ENCODE results near the gene ZNF730.

DNA sequence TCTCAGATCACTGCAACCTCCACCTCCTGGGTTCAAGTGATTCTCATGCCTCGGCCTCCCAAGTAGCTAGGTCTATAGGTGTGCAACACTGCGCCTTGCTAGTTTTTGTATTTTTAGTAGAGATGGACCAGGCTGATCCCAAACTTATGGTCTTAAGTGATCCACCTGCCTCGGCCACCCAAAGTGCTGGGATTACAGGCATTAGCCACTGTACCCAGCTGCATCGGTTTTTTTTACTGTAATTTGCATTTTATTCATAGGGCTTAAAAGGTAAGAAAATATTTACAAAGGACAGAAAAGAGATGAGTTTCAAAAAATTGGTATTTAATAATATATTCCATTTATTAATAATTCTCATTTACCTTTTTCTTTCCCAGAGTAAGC lies 6.2 kb upstream of the ZNF626 start:
- PRO-cap = no peak

- PRO-cap = no peak
Measured at GRCh38 chr19:20808695-20809272, 32.7 kb downstream of the ZNF66 start.

DNA sequence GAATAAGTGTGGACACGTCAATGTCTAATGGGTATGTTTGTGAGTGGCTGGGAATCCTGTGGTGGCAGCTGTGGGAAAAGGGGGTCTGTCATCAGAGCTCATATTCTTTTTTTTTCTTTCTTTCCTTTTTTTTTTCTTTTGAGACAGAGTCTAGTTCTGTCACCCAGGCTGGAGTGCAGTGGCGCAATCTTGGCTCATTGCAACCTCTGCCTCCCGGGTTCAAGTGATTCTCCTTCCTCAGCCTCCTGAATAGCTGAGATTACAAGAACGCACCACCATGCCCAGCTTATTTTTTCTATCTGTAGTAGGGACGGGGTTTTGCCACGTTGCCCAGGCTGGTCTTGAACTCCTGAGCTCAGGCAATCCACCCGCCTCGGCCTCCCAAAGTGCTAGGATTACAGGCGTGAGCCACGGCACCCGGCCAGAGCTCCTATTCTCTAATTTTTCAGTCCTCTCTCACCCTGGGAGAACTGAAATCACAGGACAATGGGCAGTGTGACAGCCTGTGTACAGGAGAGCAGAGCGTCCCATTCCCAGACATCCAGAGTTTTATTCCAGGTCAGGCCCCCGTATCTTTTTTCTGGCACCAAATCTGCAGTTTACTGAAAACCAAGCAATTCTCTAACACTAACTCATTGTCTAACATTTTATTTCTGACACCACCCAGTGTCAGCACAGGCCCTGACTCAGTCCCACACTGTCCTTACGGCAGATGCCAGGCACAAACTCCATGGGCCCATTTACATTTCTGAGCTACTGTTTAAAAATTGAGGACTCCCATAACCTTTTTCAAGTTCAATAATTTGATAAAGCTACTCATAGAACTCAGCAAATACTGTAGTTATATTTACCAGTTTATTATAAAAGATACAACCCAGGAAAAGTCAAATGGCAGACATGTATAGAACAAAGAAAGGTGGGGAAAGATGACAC lies 6.8 kb downstream of the ZNF708 start:
- PRO-cap = no peak

- PRO-cap = no peak
Measured at GRCh38 chr19:22427119-22427385, 4.9 kb upstream of the ZNF98 start.

DNA sequence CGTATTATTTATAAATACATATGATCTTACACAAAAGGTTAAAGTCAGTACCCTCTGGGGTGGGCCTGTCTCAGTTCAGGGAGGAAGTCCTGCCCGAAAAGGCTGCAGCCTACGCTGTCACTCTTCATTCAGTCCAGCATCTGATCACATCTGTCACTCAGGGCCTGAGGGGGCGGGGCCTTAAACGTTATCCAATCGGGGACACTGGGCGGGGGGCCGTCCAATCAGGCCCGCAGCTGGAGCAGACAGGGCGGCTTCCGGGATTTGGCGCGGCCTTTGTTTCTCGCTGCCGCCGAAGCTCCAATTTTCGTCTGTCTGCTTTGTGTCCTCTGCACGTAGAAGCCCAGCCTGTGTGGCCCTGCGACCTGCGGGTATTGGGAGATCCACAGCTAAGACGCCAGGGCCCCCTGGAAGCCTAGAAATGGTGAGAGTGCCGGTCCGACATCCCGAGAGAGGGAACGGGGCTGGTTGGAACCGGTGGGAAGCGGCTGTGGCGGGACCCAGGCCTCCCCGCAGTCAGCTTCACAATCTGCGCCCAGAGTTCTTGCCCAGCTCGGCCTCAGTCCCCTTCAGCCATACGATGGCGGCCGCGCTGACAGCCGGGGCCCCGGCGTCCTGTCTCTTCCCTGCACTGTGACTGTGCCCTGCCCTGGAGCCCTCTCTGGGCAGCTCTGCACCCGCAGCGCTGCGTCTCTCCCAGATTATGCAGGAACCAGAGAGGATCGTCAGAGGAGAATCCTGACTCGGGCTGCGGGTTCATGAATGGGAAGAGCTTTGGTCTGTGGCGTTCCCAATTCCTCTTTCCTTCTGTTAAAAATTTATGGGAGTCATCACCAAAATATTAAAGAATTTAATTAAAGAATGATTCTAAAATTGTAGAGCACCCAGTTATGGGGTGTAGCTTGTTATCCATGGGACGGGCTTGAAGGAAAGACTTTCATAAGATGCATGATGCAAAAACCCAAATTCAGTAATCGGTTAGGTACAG lies at the start of gene ZNF730:
TSS of gene ZNF730 (plus strand) at position 273 of the 988 bp plus-strand sequence.
- PRO-cap = unidirectional peak, plus-strand start at position 303 of the sequence; unidirectional peak, minus-strand start at position 635 of the sequence

DNA sequence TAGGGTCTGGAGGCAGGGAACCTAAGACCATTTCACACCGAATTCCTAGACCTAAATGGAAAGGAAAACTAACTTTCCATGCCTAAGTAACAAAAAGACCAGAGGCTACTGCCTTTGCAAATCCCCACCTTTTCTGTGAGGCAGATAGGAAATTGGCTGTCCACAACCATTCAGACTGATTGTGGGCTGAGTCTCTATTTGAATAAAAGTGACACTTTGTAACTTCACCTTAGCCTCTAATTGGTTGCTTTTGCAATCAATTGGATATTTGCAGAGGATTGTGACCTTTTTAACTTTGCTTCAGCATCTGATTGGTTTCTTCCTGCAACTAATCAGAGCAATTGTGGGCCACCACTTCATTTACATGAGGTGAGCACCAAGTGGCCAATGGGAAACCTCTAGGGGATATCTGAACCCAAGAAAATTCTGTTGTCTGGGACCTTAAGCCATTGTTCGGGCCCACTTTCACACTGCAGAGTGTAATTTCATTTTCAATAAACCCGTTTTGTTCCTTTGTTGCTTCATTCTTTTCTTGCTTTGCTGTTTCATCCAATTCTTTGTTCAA lies 20.9 kb downstream of the ZNF675 start:
- PRO-cap = no peak

- PRO-cap = no peak
Measured at GRCh38 chr19:23917618-23918266, 3.1 kb downstream of the ZNF726 start.

DNA sequence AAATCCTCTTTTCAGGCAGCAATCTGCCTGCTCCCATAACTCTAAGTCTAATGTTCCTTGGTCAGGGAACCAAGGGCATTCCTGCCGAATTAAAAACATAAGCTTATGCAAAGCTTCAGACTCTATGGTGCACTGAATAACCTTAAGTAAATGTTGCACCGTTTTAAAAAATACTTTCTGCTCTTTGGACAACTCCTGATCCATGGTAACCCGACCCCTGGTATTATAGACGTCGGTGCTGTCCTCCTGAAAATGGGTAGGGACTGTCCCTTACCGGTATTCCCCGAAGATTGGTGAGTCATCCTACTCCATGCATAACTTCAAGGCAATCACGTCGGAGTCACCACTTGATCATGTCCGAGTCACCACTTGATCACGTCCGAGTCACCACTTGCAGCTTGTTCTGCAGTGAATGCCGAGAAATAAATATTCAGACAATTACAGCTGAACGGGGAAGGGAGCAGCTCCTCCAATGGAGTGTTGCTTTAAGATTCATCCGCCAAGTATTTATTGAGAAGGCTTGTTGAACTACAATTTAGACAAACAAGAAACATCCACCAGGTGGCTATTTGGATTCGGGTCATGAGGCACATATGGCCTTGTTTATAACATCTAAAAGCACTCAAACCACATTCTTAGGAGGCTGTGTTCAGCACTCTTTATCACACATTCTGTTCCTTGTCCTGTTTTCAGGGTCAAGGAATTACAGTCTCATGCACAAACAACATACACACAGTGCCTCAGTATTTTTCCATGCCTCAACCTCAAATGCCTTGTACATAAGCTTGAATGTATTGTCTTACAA lies 43.0 kb downstream of the ZNF726 start:
- PRO-cap = no peak

DNA sequence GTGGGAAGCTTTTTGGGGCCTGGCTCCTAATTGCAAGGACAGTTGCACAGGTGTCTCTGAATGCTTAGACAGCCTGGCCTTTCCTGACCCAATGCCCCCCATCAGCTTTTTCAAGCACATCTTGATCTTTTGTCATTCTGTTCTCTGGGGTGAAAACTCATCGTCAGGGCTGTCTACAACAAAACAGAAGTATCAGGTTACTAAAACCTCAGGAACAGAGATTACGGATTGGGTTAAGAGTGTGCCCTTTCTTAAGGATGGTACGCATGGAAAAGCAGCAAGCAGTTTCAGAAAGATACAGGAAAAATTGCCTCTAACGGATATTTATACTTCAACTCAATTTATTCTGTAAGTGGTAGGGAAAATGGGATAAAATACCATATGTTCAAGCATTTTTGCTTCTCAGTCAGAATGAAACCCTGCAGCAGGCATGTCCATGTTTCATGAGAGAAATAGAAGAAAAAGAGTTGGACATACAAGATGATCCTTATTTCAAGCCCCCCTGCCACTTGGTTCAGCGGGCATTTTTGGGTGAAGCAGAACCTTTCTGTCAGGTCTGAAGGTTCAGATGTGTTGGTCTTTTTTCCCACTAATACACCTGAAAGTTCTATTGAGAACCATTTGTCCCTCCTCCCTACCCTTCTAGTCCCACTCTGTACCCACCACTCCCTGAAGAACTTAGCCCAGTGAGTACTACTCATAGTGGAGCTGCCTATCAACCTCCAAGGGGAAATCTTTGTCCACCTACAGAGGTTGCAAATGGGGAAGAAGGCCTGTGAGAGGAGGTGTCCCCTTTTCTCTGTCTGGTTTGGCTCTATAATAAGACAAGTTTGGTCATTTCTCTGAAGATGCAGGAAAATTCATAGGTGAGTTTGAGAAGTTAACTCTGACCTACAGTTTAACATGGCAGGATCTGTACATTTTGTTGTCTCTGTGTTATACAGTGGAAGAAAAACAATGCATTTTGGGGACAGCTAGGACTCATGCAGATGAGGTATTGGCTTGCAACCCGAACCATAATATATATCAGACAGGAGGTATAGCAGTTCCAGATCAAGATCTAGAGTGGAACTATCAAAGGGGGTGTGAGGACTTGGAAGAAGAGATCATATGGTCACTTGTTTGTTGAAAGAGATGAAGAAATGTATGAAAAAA lies 7.9 kb upstream of the ZNF254 start:
- PRO-cap = no peak

DNA sequence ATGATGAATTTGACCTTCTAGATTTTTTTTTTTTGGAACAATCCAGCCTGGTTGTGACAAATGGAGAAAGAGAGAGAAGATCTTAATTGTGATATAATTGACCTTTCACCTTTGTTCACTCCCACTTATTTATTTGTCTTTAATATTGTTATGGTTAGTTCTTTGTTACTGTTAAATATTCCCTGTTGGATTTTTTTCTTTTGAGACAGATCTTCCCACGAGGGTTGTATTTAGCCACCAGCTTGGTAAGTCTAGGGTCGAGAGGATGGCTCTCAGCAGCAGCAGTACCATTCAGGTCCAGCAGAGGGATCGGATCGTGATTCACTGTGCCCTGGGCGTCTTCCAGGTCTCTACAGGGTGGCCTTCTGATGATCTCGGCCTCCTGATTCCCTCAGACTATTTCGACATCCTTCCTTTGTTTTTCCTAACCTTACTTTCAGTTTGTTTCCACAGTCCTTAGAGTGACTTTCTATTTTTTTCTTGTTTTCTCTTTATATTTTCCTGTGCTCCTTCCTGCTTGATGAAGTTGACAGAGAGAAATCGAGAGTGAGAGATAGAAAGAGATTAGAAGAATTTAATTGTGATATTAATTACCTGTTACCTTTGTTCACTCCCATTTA lies 1437.0 kb downstream of the UQCRFS1 start:
- PRO-cap = no peak

GRCh38 chr19:28508521-28509249 lies 704.3 kb downstream of the UQCRFS1 start:
- PRO-cap = no peak

DNA sequence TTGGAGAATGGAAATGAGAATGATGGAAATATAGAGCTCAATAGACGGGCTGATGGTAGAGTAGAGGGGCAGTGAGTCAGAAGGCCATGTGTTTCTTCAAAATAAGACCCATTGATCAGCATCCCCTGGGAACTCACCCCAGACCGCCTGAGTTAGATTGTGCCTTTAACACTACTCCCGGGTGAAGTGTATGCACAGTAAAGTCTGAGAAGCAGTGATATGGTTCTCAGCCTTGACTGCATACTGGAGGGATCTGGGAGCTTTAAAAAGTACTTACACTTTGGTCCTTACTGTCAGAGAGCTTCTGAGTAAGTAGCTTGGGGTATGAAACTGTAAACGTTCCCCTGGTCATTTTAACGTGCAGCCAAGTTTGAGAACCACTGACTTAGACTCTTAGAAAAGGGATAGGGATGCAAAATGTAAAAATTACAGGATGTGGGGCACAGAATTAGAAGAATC lies 609.0 kb downstream of the UQCRFS1 start:
- PRO-cap = no peak

DNA sequence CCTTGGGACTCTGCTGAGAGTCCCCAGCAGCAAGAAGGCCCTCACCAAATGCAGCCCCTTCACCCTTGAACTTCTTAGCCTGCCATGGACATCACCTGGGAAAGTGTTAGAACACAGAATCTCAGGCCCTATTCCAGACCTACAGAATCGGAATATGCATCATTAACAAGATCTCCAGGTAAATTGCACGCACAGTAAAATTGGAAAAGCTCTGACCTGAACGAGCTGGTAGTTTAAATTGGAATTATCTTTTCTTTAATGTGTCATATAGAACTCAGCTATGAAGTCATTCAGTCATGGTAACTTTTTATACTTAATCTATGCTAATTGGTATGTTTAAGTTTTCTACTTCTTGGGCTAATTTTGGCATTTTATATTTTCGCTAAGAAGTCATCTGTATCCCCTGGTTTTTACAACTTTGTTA lies 11.5 kb downstream of the UQCRFS1 start:
- PRO-cap = no peak

DNA sequence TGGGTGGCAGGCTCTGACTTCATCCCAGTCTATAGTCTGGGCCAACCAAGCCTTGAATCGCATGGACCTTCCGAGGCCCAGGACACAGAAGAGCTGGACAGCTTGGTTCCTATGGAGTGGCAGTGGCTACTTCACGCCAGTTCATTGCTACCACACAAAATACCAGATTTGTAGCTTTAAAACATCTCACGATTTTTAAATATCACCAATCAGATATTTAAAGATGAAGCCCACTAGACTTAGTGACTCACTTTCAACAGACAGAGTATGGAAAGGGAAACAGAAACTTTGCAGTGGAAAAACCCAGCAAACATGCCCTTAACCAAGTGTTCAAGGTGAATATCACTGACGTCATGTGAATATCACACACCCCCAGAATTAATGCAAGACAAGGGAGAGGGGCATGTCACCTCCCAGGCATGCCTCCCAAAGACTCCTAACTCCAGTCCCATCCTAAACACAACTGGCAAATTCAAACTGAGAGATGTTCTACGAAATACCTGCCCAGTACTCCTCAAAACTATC lies 10.2 kb downstream of the C19orf12 start:
- PRO-cap = no peak

- PRO-cap = no peak
Measured at GRCh38 chr19:30539937-30540275, 167.7 kb downstream of the ZNF536 start.

- PRO-cap = no peak
Measured at GRCh38 chr19:30924706-30925066, 424.6 kb downstream of the TSHZ3 start.

- PRO-cap = no peak
Measured at GRCh38 chr19:31348251-31349092, 764 bp downstream of the TSHZ3 start.

- PRO-cap = no peak
Measured at GRCh38 chr19:32086794-32087164, 258.6 kb upstream of the ZNF507 start.

DNA sequence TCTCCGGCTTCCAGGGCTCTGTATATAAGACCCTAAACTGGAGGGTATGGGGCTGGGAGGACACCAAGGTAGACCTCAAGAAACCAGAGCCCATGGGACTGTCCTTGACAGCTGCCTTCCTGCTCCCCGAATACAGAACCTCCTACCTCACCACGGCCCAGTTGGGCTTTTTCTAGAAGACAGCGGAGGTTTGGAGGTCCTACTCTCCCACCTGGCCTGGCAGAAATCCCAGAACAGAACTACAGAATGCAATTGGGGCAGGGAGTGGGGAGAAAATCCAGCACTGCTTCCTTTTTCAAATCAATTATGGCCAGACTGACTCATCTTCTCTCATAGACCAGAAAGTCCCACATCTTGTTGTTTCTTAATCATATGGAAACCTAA lies 177.2 kb upstream of the ZNF507 start:
- PRO-cap = no peak

- PRO-cap = no peak
Measured at GRCh38 chr19:32382647-32383765, 22.6 kb upstream of the DPY19L3 start.